Umbilical cord (tissue), 2 donors: ENCODE measurements around the gene DCDC2.

DNA sequence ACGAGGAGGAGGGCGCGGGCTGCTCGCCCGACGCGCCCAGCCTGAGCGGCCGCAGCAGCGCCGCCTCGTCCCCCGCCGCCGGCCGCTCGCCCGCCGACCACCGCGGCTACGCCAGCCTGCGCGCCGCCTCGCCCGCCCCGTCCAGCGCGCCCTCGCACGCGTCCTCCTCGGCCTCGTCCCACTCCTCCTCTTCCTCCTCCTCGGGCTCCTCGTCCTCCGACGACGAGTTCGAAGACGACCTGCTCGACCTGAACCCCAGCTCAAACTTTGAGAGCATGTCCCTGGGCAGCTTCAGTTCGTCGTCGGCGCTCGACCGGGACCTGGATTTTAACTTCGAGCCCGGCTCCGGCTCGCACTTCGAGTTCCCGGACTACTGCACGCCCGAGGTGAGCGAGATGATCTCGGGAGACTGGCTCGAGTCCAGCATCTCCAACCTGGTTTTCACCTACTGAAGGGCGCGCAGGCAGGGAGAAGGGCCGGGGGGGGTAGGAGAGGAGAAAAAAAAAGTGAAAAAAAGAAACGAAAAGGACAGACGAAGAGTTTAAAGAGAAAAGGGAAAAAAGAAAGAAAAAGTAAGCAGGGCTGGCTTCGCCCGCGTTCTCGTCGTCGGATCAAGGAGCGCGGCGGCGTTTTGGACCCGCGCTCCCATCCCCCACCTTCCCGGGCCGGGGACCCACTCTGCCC, 2.1 kb downstream of the SOX4 start:
- RAMPAGE, long total RNA: no peak

- RAMPAGE, long total RNA: no peak
Observed at GRCh38 chr6:21666845-21667822, 73.6 kb downstream of the SOX4 start.

- RAMPAGE, long total RNA: no peak
Observed at GRCh38 chr6:21883352-21884087, 290.0 kb downstream of the SOX4 start.

DNA sequence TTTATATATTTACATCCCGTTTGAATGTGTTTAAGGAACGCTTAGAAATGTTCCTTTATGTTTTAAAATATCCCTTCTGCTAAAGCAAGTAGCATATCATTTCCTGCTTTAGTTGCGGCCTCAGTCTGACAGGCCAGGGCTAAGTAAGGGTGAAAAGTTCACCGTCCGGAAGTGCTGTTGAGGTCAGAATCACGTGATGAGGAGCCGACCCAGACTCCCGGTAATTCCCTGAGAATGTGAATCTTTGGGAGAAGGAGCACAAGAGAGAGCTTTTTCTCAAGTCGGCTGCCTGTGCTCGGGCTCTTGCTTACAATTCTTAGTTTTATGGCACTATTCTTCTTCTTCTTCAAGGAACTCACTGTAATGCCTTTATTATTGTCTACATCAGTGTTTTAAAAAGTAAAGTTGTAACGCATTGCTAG, 309.4 kb downstream of the PRL start:
- RAMPAGE, long total RNA: no peak

GRCh38 chr6:22036306-22036653, 260.6 kb downstream of the PRL start:
- RAMPAGE, long total RNA: no peak

GRCh38 chr6:22145872-22146439, 150.9 kb downstream of the PRL start:
- RAMPAGE, long total RNA: no peak

- RAMPAGE, long total RNA: no peak
Observed at GRCh38 chr6:24357428-24358289, at the start of gene DCDC2. Gene DCDC2, minus strand, starts transcription at chr6:24358059.

DNA sequence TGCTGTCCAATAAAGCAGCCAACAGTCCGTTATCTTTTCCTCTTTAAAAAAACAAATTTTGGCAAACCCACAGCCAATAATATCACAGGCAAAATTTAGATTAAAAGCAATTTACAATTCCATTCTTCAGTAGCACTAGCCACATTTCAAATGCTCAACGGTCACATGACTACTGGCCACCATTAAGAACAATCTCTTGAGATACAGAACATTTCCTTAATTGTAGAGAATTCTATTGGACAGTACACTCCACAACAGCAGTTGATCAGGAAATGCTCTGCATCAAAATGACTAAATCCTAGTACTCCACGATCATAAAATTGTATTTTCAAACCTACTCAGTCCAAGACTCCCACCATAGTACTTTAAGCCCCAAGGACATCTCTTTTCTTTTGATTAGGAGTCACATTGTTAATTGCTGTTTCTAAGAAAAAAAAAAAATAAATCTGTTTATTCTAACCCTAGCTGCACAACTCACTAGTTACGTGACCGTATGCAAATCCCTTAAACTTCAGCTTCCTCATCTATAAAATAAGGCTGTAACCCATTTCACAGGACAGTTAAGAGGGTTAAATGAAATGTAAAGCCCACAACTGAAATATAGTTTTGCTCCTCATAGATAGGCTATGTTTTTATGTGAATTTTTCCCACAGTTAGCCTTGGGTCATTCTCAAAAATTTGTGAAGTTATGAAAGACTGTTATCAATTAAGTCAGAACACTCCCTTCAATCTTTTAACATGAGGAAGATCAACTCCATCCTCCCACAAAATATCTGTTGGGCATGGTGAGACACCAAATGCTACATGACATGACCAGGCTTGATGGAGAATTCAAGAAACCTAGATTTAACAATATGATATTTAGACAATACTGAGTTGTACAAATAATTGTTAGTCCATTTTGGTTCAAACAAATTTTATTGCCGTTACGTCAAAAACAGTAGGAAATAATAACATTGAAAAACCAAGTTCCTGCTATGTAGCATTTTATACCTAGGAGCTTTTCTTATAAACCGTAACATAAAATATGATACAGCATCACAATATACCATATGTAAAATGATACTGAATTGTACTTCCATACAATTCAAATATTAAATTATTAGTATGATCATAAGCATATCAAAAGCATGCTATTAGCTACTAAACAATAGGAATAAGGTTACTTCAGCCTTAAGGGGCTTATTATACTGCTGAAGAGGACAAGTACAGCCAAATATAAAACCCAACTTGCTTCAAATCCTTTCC, 9.5 kb downstream of the C6orf62 start:
- RAMPAGE, long total RNA: no peak

- RAMPAGE, long total RNA: no peak
Observed at GRCh38 chr6:24744873-24745540, 26.1 kb upstream of the C6orf62 start.

DNA sequence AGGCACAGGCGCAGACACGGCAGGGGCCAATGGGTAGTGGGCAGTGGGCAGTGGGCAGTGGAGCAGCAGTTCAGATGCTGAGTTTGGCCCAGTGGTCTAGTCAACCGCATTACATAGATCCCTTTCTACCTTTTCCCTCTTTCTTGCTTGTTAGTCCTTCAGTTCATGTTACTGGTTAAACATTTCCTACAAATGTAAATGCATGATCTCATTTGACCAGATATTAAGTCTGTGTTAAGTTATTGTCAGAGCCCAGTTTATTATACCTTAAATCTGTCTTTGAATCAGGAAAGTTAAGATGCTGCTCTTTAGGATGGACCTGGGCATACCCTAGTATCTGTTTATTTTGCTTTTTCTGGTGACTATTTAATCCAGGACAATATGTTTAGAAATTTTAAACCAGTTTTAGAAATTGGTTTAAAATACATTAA, 1.8 kb downstream of the GMNN start:
- RAMPAGE, long total RNA: no peak

GRCh38 chr6:24799143-24799296, 303 bp upstream of the ARMH2 start:
- RAMPAGE, long total RNA: no peak

- RAMPAGE, long total RNA: no peak
Observed at GRCh38 chr6:24825158-24825484, 26.4 kb upstream of the ARMH2 start.

GRCh38 chr6:24899720-24900505, 35.8 kb downstream of the RIPOR2 start:
- RAMPAGE, long total RNA: no peak

DNA sequence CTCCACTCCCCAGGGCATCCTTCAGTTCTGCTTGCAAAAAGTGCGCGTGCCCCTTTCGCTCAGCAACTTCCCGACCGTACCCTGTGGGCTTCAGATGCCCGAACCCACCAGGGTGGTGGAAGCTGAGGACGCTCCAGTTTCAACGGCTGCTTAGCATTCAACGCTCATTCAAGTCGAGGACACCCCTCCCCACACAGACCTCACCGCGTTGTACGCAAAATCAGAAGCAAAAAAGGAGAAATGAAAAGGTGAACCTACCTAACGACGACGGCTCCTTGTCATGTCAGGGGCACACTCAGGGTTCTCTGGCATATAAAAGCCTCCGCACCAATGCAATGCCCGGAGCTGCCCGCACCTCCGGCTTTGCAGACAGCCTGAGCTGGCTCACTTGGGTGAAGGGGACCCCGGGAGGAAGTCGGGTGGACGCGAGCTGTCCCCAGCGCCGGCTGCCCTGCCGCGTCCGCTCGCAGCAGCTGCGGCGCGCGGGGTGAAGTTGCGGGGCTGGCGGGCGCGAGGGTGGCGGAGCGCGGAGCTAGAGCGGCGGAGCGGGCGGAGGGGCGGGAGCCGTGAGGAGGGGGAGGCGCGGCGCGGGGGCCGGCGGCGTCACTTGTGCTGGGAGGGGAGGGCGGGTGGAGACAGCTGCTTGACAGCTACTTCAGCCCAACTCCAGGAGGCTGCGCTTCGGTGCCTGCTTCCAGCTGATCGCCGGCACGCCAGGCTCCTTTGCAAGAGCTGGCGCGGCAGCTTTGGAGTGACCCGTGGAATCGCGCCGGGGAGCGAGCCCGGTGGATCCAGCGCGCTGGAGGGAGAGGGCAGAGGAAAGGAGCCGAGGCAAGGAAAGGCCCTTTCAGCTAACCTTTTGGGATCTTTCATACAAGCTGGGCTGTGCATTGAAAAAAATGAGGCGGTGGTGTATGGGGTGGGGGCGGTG, 24.9 kb downstream of the RIPOR2 start:
- RAMPAGE, long total RNA: no peak

DNA sequence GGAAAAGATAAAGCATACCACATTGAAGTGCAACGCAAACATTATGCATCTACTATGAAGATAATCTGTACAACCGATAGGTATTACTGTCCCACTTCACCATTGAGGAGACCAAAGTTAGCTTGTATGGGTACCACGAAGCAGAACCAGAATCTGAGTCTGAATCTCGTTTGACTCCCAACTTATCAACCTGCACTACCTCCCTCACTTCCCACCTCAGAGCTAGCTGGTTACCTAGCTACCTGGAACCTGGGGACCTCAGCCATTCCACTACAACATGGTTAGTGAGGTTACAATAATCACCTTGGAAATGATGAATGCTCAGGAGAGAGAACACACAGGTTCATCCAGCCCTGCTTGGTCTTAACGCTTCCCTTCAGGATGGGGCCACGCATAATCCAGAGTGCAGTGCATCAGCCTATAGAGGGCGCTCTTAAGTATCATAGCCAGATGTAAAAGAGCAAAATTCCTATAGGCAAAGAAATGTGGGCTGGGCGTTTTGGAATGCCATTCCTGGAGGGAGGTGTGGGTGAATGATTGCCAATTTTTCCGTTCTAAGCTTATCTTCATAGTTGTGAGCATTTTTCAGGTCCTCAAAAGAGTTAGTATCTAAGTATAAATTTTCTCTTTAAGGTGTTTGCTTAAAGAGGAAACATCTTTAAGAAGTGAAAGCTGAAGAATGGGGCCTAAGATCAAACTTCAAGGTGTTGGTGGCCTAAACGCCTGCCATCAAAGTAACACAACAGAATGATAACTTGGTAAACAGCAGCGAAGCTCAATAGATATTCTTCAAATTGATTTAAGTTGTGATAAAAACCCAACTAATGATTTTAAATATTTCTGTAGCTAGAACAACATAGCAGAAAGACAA, 1.9 kb downstream of the RIPOR2 start:
- RAMPAGE, long total RNA: no peak

- RAMPAGE, long total RNA: no peak
Observed at GRCh38 chr6:25004350-25004827, 68.6 kb upstream of the RIPOR2 start.

- RAMPAGE, long total RNA: no peak
Observed at GRCh38 chr6:25035190-25035778, 99.5 kb upstream of the RIPOR2 start.

DNA sequence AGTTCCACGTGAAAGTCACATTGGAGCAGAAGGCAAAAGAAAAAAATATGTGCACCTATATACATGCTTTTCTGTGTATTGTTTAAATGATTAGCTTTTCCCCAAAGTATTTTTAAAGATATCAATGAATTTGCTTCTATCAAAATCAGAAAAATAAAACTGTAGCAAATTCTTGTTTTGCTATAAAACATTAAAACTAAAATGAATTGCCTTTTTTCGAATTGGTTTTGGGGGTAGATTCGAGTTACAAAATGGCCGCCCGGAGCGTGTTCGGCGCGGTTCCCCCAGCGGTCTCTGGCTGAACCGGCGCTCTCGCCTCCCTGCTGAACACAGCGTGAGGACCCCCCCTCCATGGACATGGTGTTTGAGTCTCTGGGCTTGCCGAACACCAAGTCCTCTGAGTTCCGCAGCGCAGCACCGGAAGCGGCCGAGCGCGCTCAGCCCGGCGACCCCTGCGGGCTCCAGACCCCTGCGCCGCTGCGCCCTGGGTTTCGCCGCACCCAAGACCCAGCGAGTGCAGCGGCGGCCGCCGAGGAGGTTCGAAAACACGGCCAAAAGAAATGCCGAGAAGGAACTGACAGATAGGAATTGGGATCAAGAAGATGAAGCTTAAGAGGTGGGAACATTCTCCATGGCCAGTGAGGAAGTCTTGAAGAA, 139.6 kb upstream of the CARMIL1 start:
- RAMPAGE, long total RNA: no peak

GRCh38 chr6:25166908-25167747, 112.0 kb upstream of the CARMIL1 start:
- RAMPAGE, long total RNA: no peak

GRCh38 chr6:25171276-25171779, 107.8 kb upstream of the CARMIL1 start:
- RAMPAGE, long total RNA: no peak